Islet of Langerhans (tissue), 1 donor: ENCODE data around the genes ZC3H11B and SLC30A10.

GRCh38 chr1:214475976-214476997, 75.1 kb downstream of the PTPN14 start:
- RRBS, result no CpG with 5 or more reads among the region's 11 CpGs

- RRBS, result no CpG with 5 or more reads among the region's 6 CpGs
Observed at GRCh38 chr1:214546904-214547512, 4.4 kb downstream of the PTPN14 start.

GRCh38 chr1:214641024-214641665, 38.1 kb downstream of the CENPF start:
- RRBS, result no CpG with 5 or more reads among the region's 2 CpGs

GRCh38 chr1:216625880-216626264, 97.4 kb downstream of the ESRRG start:
- RRBS, result no CpG with 5 or more reads among the region's 2 CpGs

DNA sequence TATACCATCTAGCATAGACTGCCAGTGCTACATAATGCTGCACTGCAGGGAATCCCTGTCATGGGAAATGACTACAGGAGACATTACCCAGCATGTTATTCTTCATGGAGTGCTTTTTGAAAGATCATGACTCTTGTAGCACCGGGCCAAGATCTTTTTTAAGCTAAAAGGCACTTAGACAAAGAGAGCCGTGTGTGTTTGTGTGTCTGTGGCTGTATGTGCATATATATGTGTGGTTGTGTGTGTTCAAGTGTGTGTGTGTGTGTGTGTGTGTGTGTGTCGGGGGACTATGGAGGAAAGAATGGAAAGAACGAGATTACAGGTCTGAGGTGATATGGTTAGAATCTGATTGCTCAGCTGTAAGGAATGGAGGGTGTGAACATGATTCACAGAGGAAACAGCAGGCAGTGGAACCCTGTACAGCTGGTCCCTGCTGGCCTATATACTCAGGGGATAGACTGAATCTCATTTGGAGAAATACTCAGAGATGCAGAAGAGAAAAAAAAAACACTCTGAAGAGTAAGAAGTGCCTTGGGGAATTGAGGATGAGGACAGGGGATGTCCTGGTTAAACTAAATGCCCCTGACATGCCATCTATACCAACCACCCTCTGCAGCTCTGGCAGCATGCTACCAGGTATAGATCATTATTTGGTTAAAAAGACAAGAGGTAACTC, 180.1 kb upstream of the ESRRG start:
- RRBS, result no CpG with 5 or more reads among the region's 4 CpGs

GRCh38 chr1:217137314-217138089, 414.3 kb upstream of the ESRRG start:
- RRBS, result 24% methylated on average over 10 of the region's 56 CpGs

GRCh38 chr1:218357212-218357637, 12.1 kb downstream of the TGFB2 start:
- RRBS, result no CpG with 5 or more reads among the region's 5 CpGs

- RRBS, result no CpG with 5 or more reads among the region's 2 CpGs
Observed at GRCh38 chr1:219398775-219399304, 214.1 kb downstream of the ZC3H11B start.

DNA sequence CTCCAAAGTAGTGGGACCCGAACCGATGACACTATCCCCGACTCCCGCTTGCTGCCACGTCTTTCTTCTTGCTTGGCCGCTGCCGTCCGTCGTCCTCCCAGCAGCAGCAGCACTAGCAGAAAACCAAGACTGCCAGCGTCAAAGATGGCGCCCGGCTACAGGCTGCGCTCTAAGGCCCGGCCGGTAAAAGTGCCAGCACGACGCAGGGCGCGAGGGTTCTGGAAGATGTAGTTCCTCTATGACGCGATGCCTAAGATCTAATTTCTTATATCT, at the start of gene ZC3H11B:
Gene ZC3H11B (minus strand): TSS at position 131 of the 273 bp plus-strand sequence.
- RRBS, result no CpG with 5 or more reads among the region's 21 CpGs

- RRBS, result no CpG with 5 or more reads among the region's 5 CpGs
Observed at GRCh38 chr1:219924065-219924678, 4.2 kb downstream of the SLC30A10 start.

GRCh38 chr1:219928383-219929233, at the start of gene SLC30A10:
TSS of gene SLC30A10 (minus strand) at chr1:219928557.
- RRBS, result 4% methylated on average over 20 of the region's 59 CpGs

GRCh38 chr1:219954899-219955474, 26.6 kb upstream of the SLC30A10 start:
- RRBS, result no CpG with 5 or more reads among the region's 10 CpGs

DNA sequence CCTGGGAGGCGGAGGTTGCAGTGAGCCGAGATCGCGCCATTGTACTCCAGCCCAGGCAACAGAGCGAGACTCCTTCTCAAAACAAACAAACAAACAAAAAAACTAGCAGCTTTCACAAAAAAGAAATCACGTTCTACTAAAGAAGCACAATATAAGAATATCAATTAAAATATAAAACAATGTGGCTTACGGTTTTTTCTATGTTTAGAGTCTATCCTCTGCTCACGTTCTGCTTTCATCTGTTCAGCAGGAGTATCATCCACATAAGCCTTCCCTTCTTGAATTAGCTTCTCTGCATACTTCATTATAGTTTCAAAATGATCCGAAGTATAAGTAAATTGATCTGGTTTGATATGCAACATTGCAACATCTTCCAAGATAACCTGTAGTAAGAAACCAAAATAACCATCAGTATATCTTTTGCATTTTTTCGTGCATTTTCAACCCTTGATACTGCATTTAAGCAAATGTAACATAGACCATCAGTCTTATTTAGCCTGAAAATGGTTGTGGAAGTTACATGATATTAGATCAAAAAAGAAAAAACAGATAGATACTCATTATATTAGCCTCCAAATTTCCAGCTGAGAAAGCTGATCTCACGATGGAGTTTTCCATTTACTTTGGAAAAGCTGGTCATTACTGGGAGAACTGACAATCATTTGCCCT, 22.1 kb downstream of the EPRS1 start:
- RRBS, result no CpG with 5 or more reads among the region's 11 CpGs

- RRBS, result no CpG with 5 or more reads among the region's 6 CpGs
Observed at GRCh38 chr1:220118796-220119464, 25.0 kb downstream of the IARS2 start.

DNA sequence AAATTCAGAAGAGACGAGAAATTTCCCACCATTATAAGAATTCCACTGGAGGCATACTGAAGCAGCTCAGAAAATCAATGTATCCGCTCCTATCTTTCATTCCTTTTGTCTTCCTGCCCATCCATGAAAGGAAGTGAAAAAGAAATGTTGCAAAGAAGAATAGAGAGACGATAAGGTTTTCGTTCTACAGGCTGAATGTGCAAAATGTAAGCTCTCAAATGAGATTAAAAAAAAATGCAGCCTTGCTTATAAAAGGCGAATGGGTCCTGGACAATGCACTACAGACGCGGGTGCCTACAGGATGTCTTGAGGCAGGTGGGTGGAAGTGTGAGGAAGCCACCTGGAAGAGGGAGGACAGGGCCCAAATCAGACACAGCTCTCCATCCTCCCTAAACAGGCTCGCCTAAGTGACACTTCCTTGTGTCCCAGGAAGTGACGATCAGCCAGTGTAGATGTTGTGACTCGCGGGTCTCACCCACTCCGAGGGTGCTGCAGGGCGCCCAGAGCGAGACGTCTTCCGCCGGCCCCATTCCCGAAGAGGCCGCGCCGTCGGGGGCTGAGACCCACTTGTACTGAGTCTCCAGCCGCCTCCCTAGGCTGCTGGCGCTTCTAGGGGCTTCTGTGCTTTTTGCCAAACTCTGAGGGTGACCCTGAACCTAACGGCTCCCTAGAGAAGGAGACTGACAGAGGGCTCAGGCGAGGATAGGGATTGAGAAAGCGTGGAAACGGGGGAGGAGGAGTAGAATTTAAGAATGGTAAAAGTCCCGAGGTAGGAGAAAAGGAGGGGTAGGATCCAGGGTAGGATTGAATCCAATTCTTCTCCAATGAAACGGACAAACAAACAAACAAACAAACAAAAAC, 715 bp upstream of the MARK1 start:
- RRBS, result no CpG with 5 or more reads among the region's 30 CpGs

DNA sequence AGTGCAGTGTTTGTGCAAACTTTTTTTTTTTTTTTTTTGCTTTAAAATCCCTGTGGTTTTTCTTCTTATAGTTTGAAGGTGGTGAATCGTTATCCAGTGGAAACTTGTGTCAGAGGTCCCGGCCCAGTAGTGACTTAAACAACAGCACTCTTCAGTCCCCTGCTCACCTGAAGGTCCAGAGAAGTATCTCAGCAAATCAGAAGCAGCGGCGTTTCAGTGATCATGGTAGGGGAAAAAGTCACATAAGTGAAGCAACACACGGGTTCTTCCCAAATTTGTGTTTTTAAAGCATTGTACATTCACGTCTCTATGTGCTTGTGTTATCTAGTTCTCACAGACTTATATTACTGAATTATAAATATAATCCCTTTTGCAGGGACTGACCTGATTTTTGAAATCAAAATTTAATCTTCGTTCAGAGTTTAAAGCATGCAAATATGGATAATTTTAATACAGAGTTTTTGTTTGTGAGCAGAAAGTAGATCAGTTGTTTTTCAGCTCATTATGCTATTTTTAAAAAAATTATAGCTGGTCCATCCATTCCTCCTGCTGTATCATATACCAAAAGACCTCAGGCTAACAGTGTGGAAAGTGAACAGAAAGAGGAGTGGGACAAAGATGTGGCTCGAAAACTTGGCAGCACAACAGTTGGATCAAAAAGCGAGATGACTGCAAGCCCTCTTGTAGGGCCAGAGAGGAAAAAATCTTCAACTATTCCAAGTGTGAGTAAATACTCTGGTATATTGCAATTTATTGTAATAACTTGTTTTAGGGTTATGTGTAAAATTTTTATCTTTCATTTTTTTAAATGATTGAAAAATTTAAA, 54.6 kb upstream of the C1orf115 start:
- RRBS, result no CpG with 5 or more reads among the region's 9 CpGs

GRCh38 chr1:220651715-220652324, 38.3 kb upstream of the C1orf115 start:
- RRBS, result no CpG with 5 or more reads among the region's 5 CpGs

DNA sequence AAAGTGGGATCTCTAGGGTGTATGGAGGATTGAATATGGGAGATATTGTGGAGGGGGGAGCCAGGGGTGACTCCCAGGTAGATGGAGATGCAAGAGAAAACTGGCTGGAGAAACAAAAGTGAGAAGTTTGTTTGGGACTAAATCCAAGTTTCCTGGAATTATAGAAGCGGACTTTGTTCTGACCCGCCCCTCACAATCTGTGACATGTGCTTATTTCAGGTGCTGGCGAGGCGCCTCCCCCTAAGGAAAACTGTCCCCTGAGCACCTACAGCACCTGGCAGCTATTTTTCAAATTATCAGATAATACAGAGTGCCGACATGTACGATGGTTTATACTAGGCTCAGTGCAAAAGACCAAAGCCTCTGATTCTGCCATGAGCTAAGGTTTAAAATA, 13.9 kb downstream of the MTARC2 start:
- RRBS, result no CpG with 5 or more reads among the region's 6 CpGs

DNA sequence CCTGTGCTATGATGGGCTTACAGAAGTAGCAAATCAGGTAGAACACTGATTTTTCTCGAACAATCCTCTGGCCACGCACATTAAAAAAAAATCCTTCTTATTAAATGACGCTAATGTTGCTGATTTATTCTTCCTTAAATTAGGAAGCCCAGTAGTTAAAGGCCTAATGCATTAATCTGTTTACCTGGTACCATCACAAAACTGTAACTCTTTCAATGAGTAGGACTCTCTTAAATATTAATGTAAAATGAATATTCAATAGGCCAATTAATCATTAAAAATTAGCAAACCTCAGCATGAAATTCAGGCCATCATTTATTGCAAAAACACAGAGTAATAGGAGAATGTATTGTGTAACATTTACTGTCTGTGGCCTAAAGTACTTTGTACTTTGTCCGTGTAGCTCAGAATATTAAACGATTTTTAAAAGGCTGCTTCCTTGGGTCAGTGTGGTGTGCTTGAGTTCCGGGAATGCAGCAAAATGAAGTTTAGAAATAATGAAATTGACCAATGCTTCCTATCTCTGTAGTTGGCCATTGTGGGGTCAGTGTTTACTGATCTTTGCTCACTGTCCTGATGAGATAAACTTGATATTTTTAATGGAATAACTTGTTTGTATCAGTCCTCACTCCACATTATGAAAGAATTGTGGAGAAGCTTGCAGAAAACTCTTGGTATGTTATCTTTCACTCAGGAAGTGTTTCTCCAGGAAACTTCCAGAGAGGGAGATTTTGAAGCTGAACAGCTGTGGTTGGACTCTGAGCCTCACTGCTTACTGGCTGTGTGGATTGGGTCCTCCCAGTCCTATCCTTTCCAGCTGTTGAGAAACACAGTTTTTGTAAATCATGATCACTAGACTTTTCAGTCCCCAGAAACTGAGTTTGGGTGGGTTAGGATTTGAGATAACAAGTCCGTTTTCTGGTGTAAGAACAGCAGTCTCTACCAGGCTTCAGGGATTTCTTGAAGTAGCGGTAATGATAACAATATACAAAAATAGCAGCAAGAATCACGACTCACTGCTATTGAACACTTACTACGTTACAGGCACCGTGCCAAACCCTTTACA, 19.3 kb downstream of the MTARC2 start:
- RRBS, result no CpG with 5 or more reads among the region's 11 CpGs

DNA sequence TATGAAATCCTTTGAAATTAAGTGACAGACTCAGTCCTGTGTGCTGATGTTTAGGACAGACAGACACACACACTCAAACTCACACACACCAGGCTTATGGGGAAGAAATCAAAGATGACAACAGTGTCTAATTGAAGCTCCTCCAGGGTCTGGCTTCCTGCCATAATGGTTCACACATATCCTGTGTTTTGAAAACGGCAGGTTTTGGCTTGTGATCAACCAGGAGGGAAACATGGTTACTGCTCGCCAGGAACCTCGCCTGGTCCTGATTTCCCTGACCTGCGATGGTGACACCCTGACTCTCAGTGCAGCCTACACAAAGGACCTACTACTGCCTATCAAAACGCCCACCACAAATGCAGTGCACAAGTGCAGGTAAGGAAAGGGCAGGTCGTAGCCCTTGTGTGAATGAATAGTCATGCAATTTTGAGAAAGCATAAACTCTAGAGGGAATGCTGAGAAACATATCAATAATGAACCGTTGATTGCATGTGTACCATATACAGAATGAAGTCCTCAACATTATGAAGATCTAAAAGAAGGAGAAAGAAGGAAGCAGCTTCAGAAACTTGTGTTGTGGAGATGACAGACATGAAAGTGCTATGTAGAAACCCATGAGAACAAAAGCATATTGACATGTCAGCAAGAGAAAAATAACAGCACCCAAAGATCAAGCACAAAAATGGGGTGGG, 4.7 kb downstream of the MTARC1 start:
- RRBS, result no CpG with 5 or more reads among the region's 7 CpGs